ENCODE measurements around the gene USP25.

GRCh38 chr21:5243522-5244426 is 5277.6 kb upstream of the TPTE start:
- RRBS, result no CpG with 5 or more reads among the region's 17 CpGs

DNA sequence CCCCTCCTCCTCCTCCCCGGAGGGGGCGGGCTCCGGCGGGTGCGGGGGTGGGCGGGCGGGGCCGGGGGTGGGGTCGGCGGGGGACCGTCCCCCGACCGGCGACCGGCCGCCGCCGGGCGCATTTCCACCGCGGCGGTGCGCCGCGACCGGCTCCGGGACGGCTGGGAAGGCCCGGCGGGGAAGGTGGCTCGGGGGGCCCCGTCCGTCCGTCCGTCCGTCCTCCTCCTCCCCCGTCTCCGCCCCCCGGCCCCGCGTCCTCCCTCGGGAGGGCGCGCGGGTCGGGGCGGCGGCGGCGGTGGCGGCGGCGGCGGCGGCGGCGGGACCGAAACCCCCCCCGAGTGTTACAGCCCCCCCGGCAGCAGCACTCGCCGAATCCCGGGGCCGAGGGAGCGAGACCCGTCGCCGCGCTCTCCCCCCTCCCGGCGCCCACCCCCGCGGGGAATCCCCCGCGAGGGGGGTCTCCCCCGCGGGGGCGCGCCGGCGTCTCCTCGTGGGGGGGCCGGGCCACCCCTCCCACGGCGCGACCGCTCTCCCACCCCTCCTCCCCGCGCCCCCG is 2306.9 kb upstream of the TPTE start:
- RRBS, result no CpG with 5 or more reads among the region's 90 CpGs

GRCh38 chr21:13893715-13894048 is 284.1 kb downstream of the POTED start:
- RRBS, result no CpG with 5 or more reads among the region's 2 CpGs

- RRBS, result 33% methylated on average over 3 of the region's 53 CpGs
Observed at GRCh38 chr21:14026925-14028254, 183.4 kb downstream of the LIPI start.

- RRBS, result no CpG with 5 or more reads among the region's 8 CpGs
Observed at GRCh38 chr21:14383926-14384413, 1.0 kb upstream of the HSPA13 start.

- RRBS, result no CpG with 5 or more reads among the region's 10 CpGs
Observed at GRCh38 chr21:14517716-14518783, 28.1 kb downstream of the SAMSN1 start.

- RRBS, result no CpG with 5 or more reads among the region's 3 CpGs
Observed at GRCh38 chr21:14744424-14744984, 198.4 kb upstream of the SAMSN1 start.

- RRBS, result no CpG with 5 or more reads among the region's 2 CpGs
Observed at GRCh38 chr21:14963280-14963809, 101.5 kb downstream of the NRIP1 start.

- RRBS, result no CpG with 5 or more reads among the region's 6 CpGs
Observed at GRCh38 chr21:15045633-15046464, 19.0 kb downstream of the NRIP1 start.

- RRBS, result no CpG with 5 or more reads among the region's 3 CpGs
Observed at GRCh38 chr21:15055570-15055926, 9.3 kb downstream of the NRIP1 start.

- RRBS, result no CpG with 5 or more reads among the region's 9 CpGs
Observed at GRCh38 chr21:15060499-15061639, 3.9 kb downstream of the NRIP1 start.

GRCh38 chr21:15121607-15122056 is 56.8 kb upstream of the NRIP1 start:
- RRBS, result no CpG with 5 or more reads among the region's 4 CpGs

DNA sequence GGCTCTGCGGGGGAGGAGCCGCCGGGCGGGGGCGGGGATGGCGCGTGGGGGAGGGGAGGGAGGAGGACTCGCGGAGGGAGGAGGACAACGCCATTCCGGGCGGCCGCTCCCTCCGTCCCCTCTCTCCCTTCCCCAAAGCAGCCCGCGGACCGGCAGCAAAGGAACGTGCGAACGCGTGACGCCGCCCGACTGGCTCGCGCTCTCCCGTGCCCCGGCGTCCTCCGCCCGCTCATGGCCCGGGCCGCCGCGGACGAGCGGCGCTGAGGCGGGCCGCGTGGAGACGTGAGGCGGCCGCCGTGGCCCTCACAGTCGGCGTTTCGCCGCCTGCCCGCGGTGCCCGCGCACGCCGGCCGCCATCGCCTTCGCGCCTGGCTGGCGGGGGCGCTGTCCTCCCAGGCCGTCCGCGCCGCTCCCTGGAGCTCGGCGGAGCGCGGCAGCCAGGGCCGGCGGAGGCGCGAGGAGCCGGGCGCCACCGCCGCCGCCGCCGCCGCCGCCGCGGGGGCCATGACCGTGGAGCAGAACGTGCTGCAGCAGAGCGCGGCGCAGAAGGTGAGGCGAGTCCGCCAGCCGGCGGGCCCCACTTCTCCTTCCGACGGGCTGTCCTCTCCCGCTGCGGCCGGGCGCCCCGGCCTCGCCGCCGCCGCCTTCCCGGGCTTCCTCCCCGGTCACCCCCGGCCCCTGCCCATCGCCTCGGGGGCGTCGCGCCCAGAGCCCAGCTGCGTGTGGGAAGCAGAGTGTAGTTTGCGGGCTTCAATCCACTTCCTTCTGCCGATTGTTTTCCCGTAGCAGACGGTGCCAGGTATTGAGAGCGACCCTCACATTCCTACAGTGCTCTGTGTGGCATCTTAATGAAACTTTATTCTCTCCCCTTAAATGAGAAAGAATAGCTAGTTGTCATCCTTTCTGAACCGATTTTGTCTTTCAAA is at the start of gene USP25:
Gene USP25 (plus strand): TSS at position 93 of the 926 bp plus-strand sequence.
- RRBS, result 1% methylated on average over 49 of the region's 119 CpGs

DNA sequence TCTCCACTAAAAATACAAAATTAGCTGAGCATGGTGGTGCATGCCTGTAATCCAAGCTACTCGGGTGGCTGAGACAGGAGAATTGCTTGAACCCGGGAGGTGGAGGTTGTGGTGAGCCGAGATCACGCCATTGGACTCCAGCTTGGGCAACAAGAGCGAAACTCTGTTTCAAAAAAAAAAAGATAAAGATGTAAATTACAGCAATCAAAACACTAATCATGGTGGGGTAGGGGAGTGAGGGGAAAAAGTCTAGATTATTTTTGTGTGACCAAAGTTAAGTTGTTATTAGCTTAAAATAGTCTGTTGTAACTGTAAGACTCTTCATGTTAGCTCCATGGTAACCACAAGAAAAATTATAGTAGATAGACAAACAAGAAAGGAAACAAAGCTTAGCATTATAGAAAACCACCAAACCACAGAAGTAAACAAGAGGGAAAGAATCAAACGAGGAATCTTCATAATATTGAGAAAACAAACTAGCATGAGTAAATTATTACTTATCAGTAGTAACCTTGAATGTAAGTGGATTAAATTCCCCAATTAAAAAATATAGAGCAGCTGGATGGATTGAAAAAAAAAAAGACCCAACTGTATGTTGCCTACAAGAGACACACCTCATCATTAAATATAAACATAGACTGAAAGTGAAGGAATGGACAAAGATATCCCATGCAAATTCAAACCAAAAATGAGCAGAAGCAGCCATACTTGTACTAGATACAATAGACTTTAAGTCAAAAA is 54.8 kb downstream of the USP25 start:
- RRBS, result no CpG with 5 or more reads among the region's 6 CpGs

GRCh38 chr21:15805440-15806075 is 75.8 kb downstream of the USP25 start:
- RRBS, result no CpG with 5 or more reads among the region's 4 CpGs

DNA sequence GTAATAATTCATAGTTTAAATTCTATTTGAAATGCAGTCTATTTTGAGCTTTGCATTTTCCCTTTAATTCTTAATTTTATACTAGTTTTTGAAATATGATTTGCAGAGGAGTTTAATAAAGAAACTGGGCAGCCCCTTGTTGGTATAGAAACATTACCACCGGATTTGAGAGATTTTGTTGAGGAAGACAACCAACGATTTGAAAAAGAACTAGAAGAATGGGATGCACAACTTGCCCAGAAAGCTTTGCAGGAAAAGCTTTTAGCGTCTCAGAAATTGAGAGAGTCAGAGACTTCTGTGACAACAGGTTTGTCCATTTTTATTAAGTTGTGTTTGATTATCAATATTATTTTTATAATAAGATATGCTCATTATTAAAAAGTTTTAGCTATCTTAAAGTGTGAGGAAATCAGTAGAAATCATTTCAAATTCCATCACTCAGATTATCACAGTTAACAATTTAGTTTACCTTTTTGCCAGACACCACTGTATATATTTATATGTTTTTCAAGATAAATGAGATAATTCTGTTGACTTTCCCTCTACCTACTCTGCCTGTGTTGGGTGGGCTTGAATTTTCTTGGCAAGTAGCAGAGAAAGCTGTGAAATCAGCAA is 103.6 kb downstream of the USP25 start:
- RRBS, result no CpG with 5 or more reads among the region's 3 CpGs

DNA sequence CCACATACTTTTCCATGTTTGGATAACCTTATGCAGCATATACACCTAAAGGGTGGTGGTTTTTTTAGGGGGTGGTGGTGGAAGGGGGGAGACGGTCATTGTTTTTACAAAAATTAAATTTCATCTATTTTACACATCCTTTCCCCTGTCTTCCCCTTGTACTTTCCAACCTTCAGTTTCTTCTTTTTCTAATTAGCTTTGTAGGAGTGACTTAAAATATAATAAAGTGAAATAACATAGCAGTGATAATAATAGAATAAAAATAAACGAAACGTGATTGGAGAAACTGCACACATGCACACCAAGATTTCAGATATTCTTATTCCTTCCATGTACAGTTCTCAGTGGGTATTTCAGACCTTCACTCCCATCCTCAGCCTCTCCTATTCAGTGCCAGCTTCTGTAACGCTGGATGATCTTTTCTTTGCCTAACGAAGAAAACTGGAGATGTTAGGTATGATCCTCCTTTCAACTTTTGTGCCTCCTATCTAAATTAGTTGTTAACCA is 155.8 kb downstream of the USP25 start:
- RRBS, result no CpG with 5 or more reads among the region's 5 CpGs

DNA sequence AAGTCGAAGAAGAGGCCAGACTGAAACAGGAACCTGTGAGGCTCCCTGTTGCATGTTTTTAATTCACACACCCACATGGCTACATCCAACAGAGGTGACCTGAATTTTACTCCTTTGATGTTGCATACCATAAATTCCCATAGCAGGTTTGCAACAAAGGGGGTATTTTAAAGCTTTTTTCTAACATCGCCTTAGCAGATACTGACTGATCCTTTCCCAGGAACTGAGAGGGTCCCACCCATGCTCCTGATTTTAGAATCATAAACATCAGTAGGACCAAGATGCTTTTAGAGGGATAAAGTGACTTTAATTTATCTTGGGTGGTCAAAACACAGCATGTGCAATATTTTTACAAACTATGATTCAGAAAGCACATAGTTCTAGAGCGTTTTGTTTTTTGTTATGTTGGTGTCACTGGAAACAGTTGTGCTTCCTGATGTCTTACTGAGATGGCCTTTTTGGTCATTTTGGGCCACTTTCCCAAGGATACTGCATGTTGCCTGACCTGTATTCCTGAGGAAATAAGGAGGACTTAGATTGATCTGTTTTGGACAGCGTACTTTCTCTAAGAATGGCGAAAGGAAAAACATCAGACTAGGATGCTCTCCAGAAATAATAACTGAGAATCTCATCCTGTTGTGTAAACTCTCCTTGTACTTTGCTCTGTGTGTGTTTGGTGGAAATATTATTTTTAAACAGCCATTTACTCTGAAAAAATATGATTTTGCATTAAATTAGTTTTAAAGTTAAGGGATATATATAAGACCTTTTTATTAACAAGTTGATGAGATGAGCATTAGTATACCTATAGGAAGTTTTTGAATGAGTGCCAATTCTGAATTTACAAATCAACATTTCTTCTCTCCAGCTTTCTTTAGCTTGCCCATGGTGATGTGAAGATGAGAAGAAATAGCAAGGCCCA is 451.2 kb downstream of the USP25 start:
- RRBS, result no CpG with 5 or more reads among the region's 5 CpGs

GRCh38 chr21:16309372-16310135 is 579.8 kb downstream of the USP25 start:
- RRBS, result no CpG with 5 or more reads among the region's 13 CpGs